ENCODE measurements around a stretch of chr2.

- RRBS, result no CpG with 5 or more reads among the region's 9 CpGs
These were observed 1.0 kb upstream of the XPO1 start for GRCh38 chr2:61539162-61539636.

DNA sequence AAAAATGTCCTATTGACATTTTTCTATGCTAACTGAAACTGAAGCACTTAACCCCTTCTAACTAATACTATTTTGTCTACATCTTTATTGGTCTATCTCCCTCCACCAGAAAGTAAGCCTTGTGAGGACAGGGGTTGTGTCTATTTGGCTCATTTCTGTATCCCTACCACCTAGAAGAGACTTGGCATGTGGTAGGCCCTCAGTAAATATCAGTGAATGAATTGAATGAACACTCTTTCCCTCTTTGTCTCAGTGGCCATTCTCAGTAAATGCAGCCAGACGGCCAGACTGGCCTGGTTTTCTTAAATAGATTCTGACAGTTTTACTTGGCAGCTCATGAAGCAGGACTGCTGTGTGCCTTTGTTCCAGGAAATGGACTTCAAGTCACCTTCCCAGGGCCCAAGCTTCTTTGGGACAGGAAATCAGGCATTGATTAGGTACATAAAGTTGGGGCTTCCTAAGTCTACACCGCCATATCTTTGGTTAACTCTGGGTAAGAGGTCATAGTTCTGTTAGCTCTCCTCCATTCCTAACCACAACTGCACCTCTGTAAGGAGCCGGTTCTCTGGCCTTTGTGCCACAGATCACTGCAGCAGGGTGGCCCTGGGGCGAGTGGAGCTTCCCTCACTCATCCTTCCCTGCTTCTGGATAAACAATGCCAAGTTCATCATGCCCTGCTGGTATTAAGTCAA is 122.3 kb upstream of the XPO1 start:
- RRBS, result no CpG with 5 or more reads among the region's 4 CpGs

DNA sequence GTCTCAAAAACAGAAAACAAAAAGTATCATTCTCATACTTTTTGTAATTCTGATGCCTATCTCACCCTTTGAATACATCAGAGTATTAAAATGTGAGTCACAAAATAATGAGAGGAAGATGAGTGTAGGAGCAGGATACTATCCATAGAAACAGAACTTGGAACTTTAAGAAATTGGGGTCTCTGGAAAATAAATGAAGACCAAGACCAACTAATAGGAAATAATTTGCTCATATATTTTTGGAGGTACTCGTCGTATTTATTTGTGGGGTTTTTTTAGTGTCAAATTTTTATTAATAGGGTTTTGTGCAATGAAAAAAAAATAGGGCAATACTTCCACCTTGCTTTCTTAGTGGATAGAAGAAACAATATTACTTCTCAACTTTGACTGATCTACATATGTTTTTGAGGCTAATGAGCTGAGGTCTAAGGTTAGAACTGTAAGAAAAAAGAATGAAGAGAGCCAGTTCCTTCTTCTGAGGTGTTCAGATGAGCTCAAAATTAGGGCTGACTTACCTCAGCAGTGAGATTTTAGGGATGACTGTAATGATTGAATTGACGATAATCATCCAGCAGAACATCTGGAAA is 142.7 kb upstream of the B3GNT2 start:
- RRBS, result no CpG with 5 or more reads among the region's 3 CpGs

GRCh38 chr2:62197304-62197635 is 1.4 kb downstream of the B3GNT2 start:
- RRBS, result no CpG with 5 or more reads among the region's 14 CpGs

- RRBS, result no CpG with 5 or more reads among the region's 5 CpGs
These were observed 14.4 kb downstream of the B3GNT2 start for GRCh38 chr2:62210351-62210686.

GRCh38 chr2:62225939-62226532 is 30.1 kb downstream of the B3GNT2 start:
- RRBS, result no CpG with 5 or more reads among the region's 3 CpGs

DNA sequence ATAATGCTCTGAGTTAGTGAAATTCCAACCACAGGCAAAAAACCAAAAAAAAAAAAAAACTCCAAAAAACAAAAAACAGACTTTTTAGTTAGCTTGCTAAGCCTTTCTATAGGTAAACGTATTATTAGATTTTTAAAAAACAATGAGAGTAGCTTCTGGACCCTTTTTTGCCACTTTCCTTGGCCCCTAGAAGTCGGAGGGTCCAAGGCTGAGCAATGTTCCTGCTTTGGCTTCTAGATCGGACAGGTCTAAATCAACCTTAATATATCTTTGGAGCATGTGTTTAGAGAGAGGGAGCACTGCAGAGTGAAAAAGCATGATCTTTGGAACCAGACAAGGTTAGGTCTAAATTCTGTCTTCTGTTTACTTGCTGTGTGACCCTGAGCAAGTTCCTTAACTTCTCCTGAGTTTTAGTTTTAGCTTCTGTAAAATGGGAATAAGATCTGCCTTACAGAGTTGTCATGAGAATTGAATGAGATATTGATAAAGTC is 14.1 kb downstream of the TMEM17 start:
- RRBS, result no CpG with 5 or more reads among the region's 3 CpGs

- RRBS, result no CpG with 5 or more reads among the region's 1 CpG
These were observed 51.8 kb upstream of the EHBP1 start for GRCh38 chr2:62653840-62654078.

GRCh38 chr2:62654079-62654429 is 51.5 kb upstream of the EHBP1 start:
- RRBS, result no CpG with 5 or more reads among the region's 4 CpGs

GRCh38 chr2:62704728-62704969 is 864 bp upstream of the EHBP1 start:
- RRBS, result no CpG with 5 or more reads among the region's 2 CpGs

GRCh38 chr2:62789357-62789999 is 84.0 kb downstream of the EHBP1 start:
- RRBS, result no CpG with 5 or more reads among the region's 5 CpGs

GRCh38 chr2:62903362-62903814 is 147.2 kb upstream of the OTX1 start:
- RRBS, result no CpG with 5 or more reads among the region's 2 CpGs

GRCh38 chr2:62982181-62982811 is 68.3 kb upstream of the OTX1 start:
- RRBS, result no CpG with 5 or more reads among the region's 3 CpGs

GRCh38 chr2:63058617-63059250 is 8.1 kb downstream of the OTX1 start:
- RRBS, result 3% methylated on average over 22 of the region's 51 CpGs

GRCh38 chr2:63059292-63060466 is 9.0 kb downstream of the OTX1 start:
- RRBS, result 5% methylated on average over 17 of the region's 76 CpGs

DNA sequence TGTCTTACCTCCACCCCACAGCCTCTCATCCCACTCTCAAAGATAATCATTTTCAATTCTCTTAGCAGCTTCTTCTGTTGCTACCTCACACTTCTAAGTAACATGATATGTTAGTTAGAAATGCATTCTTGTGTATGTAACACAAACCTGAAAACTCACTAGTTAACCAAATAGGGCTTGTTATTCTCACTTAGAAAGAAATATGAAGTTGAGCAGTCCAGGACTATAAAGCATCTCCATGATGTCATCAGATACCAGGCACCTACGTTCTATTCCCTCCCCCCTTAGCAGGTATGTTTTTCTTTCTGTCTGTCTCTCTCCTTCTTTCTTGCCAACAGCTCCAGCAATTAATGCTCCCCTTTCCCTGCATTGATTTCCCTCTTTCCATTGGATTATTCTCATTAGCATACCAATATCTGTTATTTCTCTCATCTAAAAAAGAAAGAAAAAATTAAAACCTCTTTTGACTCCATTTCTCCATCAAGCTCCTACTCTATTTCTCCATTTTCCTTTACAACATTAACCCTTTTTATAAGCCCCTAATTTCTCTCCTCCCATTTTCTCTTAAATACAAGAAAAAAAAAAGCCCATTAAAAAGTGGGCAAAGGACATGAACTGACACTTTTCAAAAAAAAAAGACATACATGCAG is 119.7 kb downstream of the WDPCP start:
- RRBS, result no CpG with 5 or more reads among the region's 1 CpG

DNA sequence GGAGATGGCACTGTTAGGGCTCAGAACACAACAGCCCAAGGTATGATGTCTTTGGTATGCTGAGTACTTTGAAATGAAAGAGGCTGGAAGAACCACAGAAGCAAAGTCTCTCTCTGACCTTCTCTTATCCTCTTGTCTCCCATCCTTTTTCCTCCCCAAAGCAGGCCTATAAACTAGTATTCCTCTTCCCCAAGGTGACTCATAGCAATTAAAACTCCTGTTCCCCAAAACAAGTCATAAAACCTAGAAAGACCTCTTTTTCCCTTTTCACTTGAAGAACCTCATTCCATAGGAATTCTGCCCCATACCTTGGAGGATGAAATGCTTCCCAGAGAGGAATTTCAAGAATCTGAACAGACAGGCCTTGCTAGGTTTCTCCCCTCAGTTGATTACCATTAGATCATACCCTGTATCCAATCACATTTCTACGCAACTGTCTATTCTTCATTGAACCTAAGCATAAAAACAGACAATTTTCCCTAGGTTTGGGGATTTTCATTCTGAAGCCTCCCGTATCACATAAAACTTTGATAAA is 25.8 kb downstream of the MDH1 start:
- RRBS, result no CpG with 5 or more reads among the region's 2 CpGs

DNA sequence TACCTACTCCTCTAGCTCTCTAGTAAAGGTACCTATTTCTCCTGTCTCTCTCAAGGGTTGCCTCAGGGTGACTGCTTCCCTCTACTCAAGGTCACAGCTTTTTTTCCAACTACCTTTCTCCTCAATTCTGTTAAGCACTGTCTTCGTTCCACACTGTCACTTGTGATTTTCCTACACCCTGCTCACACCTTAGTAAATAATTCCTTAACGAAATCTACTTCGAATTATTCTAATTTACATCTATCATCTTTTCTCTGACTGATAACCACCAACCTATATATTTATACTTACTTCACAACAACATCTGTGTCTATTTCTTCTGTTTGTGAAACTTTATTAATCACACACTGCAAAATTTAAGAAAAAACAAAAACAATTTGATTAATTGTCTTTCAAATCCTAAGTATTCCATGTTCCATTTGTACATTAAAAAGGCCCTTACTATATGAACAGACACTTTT is 74.9 kb downstream of the VPS54 start:
- RRBS, result no CpG with 5 or more reads among the region's 3 CpGs

DNA sequence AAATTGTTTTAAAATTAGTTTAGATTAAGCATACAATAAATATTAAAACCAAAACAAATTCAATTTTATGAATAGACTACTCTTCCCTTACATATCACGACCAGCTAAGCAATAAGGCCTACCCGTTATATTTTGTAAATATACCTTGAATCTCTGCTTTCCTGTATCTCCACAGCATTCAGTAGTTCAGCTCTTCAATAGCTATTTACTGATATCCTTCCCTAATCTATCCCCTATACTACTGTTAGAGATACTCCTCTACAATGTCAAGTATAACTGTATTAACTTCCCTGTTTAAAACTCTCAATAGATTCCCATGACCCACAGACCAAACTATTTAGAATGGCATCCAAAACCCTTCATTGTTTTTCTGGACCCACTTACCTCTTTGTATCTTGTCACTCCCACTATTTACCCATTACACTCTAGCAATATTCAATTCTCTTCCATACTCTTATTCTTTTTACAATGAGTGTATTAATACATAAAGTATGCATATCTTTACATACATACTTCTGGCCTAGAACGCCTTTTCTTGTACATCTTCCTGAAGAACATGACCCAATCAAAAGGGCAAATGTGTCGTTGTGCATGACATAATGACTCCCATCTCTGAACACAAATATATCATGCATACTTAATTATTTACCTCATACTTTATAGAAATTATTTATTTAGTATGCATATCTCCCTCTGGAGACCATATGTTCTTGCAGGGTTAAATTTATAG is 52.7 kb downstream of the VPS54 start:
- RRBS, result no CpG with 5 or more reads among the region's 4 CpGs

- RRBS, result no CpG with 5 or more reads among the region's 6 CpGs
These were observed 41.3 kb downstream of the VPS54 start for GRCh38 chr2:63977765-63978442.

Measured in amniotic epithelial cell (primary cell).